ENCODE results near the genes SMARCE1, KRT27, KRT28 and KRT12.

GRCh38 chr17:40314567-40315145, 5.7 kb downstream of the RARA start:
- PRO-cap: unidirectional peak, minus-strand start at chr17:40314623
- RAMPAGE, long total RNA, 5 experiments: no peak in any of the 5 experiments
- RRBS: no CpG with 5 or more reads among the region's 4 CpGs

- PRO-cap: no peak
- RAMPAGE, long total RNA, 5 experiments: no peak in any of the 5 experiments
- RRBS: no CpG with 5 or more reads among the region's 2 CpGs
Observed at GRCh38 chr17:40357828-40358027, 6.8 kb downstream of the GJD3 start.

- PRO-cap: no peak
- RAMPAGE, long total RNA, 5 experiments: no peak in any of the 5 experiments
- RRBS: no CpG with 5 or more reads among the region's 7 CpGs
Observed at GRCh38 chr17:40376615-40376983, 12.1 kb upstream of the GJD3 start.

DNA sequence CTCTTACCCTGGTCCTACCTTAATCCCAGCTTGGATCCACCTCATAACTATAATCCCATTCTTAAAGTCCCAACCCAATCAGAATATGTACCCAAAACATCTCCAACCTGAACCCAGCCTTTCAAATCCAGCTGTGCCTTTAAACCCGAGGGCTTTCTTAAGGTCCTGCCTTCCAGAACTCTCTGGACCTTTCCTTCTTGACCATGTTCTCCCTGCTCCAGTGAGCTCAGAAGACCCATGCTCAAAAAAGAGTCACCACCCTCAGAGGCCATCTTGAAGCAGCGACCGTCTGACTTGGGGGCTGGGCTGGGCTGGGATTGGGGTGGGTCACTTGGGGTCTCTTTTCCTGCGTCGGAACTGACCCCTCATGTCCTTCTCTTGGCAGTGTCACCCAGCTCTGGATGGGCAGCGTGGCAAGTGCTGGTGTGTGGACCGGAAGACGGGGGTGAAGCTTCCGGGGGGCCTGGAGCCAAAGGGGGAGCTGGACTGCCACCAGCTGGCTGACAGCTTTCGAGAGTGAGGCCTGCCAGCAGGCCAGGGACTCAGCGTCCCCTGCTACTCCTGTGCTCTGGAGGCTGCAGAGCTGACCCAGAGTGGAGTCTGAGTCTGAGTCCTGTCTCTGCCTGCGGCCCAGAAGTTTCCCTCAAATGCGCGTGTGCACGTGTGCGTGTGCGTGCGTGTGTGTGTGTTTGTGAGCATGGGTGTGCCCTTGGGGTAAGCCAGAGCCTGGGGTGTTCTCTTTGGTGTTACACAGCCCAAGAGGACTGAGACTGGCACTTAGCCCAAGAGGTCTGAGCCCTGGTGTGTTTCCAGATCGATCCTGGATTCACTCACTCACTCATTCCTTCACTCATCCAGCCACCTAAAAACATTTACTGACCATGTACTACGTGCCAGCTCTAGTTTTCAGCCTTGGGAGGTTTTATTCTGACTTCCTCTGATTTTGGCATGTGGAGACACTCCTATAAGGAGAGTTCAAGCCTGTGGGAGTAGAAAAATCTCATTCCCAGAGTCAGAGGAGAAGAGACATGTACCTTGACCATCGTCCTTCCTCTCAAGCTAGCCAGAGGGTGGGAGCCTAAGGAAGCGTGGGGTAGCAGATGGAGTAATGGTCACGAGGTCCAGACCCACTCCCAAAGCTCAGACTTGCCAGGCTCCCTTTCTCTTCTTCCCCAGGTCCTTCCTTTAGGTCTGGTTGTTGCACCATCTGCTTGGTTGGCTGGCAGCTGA, 13.2 kb downstream of the IGFBP4 start:
- PRO-cap: no peak
- RAMPAGE, long total RNA, 5 experiments: start-site peak on the plus strand in 3 of 5 experiments, centred at positions 717 to 1,142 of the sequence, 15 to 103 reads per replicate
- RRBS: no CpG with 5 or more reads among the region's 23 CpGs

DNA sequence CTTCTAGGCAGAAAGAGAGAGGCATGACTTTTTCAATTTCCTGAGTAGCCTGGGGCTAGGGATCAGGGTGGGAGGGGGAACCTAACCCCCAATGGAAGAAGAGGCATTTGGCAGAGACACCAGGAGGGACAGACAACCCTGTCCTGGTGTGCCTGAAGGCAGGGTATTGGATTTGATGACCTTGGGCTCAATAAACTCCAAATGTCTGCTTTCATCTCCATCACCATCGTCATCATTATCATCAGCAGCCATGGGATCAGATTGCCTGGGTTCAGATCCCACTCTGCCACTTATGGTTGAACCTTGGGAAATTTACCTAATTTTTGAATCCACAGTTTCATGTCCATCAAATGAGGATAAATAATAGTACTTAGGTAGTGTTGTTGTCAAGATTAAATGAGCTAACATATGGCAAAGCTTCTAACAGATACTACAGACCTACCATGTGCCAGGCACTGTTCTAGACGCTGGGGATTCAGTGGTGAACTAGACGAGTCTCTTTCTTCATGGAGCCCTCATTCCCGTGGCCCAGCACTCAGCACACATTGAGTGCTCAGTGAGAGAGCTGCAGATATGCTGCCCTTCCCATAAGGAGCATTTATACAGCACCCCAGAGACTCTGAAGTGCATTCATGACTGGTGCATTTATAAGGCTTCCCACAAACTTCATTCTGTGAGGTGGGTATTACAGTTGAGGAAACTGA, 26.8 kb downstream of the IGFBP4 start:
- PRO-cap: no peak
- RAMPAGE, long total RNA, 5 experiments: no peak in any of the 5 experiments
- RRBS: no CpG with 5 or more reads among the region's 4 CpGs

GRCh38 chr17:40498133-40498380, 3.4 kb downstream of the TNS4 start:
- PRO-cap: no peak
- RAMPAGE, long total RNA, 5 experiments: no peak in any of the 5 experiments
- RRBS: no CpG with 5 or more reads among the region's 4 CpGs

- PRO-cap: no peak
- RAMPAGE, long total RNA, 5 experiments: no peak in any of the 5 experiments
- RRBS: no CpG with 5 or more reads among the region's 8 CpGs
Observed at GRCh38 chr17:40521372-40522033, 20.1 kb upstream of the TNS4 start.

DNA sequence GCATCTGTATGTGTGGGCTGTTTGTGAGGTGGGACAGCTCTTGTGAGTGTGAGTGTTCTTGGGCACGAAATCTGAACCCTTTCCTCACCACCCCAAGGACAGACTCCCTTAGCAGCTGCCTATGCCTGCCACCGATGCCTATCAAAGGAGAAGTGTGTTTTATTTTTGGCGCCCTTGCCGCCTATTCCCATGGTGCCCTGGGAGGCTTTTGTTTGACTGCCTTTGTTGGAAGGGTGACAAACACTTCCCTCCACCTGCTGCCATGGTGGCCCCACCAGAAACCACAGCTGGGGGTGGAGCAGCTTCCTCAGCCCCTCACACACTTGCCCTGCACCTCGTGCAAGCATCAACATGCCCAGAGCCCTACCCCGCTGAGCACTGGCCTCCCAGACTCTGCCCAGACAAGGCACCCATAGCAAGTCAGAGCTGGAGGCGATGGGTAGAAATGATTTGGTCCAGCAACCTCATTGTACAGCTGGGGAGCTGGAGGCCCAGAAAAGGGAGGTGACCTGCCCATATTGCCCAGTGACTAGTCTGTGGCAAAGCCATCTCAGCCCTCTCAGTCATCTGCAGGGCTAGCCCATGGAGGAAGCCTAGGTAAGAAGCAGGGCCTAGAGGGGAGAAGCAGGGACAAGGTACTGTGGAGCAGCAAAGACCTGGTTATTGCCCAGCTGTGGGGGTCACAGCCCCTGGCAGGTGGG, 17.8 kb downstream of the CCR7 start:
- PRO-cap: no peak
- RAMPAGE, long total RNA, 5 experiments: no peak in any of the 5 experiments
- RRBS: no CpG with 5 or more reads among the region's 7 CpGs

- PRO-cap: no peak
- RAMPAGE, long total RNA, 5 experiments: no peak in any of the 5 experiments
- RRBS: no CpG with 5 or more reads among the region's 6 CpGs
Observed at GRCh38 chr17:40551082-40551663, 14.1 kb downstream of the CCR7 start.

DNA sequence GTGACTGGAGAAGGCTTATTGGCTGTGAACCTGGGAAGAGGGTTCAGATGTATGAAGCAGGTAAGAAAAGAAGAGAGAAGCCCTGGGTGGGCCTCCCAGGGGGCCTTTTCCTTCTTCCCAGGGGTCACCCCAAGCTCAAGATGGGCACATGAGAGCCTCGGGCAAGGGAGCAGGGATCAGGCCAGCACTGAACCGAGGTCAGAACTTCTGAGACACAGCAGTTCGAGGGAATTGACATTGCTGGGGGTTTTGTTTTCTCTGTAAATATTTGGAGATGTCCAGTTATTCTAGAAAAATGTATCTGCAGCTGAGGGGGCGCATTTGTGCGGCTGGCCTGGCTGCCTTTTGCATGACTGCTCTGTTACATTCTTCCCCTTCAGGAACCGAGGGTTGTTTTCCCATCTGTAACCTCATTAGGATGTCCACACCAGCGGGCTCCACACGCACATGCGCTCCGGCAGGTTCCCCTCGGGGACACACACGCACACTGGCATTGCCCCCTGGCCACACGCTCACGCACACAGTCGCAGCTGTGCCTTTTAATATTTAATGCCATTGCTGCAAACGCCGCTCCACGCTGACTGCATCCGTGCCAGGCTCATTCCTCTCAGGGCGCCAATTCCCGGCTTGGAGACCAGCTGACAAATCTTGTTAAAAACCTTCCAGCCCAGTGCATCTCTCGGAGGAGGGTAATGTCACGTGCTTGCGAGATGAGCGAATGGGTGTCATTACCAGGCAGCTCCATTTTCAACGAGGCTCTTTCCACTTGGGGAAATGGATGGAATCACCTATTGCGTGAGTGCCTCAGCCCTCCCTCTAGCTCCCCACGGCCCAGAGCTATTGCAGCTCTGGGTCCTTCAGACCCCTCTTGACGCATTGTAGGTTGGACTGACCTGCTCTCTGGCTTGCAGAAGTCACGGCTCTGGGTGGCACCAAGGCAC, 13.2 kb downstream of the CCR7 start:
- PRO-cap: bidirectional peak, plus-strand start at position 413 of the sequence, minus-strand start at position 355 of the sequence
- RAMPAGE, long total RNA, 5 experiments: no peak in any of the 5 experiments
- RRBS: no CpG with 5 or more reads among the region's 30 CpGs

GRCh38 chr17:40554183-40554931, 10.9 kb downstream of the CCR7 start:
- PRO-cap: no peak
- RAMPAGE, long total RNA, 5 experiments: no peak in any of the 5 experiments
- RRBS: no CpG with 5 or more reads among the region's 20 CpGs

GRCh38 chr17:40601445-40601914, 36.2 kb upstream of the CCR7 start:
- PRO-cap: no peak
- RAMPAGE, long total RNA, 5 experiments: no peak in any of the 5 experiments
- RRBS: no CpG with 5 or more reads among the region's 6 CpGs

DNA sequence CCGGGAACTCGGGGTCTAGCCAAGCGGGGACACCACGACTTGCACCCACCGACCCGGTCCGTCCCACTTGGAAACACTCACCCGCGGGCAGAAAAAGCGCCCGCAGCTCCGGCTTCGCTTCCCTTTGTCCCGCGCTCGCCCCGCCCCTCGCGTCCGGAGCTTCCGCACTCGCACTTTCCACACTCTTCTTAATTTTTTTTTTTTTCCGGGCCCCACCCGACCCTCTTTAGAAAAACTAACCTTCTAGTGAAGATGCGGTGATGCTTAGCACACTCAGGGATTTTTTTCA, at the start of gene SMARCE1:
Gene SMARCE1 (minus strand): TSS at position 127 of the 289 bp plus-strand sequence.
- PRO-cap: bidirectional peak, plus-strand start outside the sequence, minus-strand start at position 126 of the sequence
- RAMPAGE, long total RNA, 5 experiments: start-site peak on the minus strand in 5 of 5 experiments, centred at positions 133 to 150 of the sequence, 70 to 1,464 reads per replicate
- RRBS: 2% methylated on average over 21 of the region's 25 CpGs

DNA sequence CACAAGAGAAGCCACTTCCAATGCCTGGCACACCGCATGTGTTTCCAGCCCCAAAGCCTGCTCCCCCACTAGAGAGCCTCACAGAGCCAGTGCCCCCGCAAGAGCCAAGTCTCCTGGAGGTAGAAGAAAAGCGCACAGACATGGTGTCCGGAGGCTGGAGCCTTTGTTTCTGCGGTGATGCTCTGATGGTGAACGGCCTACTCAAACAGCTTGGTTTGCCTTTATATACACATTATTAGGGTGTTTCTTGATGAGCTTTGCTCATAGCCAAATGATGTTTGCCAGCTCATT, at the start of gene KRT27:
Gene KRT27 (minus strand): TSS at position 199 of the 291 bp plus-strand sequence.
- PRO-cap: no peak
- RAMPAGE, long total RNA, 5 experiments: no peak in any of the 5 experiments
- RRBS: no CpG with 5 or more reads among the region's 6 CpGs

DNA sequence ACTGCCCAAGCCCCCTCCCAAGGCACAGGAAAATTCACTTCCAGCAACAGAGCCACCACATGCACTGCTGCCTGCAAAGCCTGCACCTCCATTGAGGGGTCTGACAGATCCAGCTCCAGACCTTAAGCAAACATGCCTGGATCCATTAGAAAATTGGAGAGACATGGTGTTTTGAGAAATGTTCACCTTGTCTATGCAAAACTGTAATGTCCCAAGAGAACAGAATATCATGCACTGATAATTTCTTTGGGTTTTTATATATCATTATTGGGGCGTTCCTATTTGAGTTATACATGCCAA, at the start of gene KRT28:
Gene KRT28 (minus strand): TSS at position 231 of the 300 bp plus-strand sequence.
- PRO-cap: no peak
- RAMPAGE, long total RNA, 5 experiments: no peak in any of the 5 experiments
- RRBS: no CpG with 5 or more reads among the region's 1 CpG

DNA sequence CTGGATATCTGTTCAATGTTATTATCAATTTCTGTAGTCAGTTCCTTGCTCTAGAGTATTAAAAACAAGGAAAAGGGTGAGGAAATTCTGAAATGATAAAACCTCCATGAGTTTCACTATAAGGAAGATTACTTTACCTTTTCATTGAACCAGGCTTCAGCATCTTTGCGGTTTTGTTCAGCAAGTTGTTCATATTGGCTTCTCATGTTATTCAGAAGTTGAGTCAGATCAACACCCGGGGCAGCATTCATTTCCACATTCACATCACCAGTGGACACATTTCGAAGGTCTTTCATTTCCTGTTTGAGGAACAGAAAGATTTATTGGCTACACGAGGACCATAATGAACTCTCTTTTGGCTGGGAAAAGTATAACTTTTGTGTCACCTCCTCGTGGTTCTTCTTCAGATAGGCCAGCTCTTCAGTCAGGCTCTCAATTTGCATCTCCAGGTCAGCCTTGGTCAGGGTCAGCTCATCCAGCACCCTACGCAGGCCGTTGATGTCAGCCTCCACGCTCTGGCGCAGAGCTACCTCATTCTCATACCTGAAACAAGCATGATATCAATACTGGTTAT, 2.2 kb downstream of the KRT10 start:
- PRO-cap: no peak
- RAMPAGE, long total RNA, 5 experiments: no peak in any of the 5 experiments
- RRBS: no CpG with 5 or more reads among the region's 9 CpGs

DNA sequence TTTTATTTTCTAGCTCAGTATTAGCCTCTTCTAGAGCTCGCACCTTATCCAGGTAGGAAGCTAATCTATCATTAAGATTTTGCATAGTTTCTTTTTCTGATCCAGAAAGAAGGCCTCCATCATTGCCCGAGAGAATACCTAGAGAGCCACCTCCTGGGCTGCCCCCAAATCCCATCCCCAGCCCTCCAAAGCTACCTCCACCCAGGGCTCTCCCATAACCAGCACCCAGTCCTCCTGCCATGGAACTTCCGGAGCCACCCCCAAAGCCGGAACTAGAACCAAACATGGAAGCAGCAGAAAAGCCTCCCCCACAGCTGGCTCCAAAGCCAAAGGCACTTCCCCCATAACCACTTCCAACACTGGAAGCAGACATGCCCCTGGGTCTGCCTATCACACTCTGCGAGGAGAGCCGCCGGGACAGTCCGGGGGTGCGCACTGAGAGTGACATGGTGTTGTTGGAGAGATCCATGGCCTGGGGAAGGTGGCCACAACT, 259 bp downstream of the KRT12 start:
- PRO-cap: no peak
- RAMPAGE, long total RNA, 5 experiments: no peak in any of the 5 experiments
- RRBS: no CpG with 5 or more reads among the region's 9 CpGs

DNA sequence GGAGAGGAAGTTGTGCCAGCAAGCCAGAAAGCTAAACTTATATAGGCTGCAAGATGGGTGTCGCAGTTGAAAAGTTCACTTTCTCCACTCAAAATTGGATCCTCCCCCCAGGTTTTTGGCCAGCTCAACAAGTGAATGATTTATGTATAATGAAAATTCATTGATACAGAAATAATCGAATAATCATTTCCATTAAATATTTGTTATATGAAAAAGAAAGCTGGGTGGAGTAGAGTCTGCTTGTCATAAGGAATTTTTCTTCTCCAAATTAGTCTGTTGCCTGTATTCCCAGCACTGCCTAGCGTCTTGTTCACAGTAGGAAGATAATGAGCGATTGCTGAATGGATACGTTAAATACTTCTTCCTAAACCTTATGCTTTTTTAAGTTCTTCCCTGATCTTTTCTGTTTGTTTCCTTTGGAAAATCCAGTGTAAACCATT, at the start of gene KRT12:
Gene KRT12 (minus strand): TSS at position 13 of the 440 bp plus-strand sequence.
- PRO-cap: no peak
- RAMPAGE, long total RNA, 5 experiments: no peak in any of the 5 experiments
- RRBS: no CpG with 5 or more reads among the region's 5 CpGs

DNA sequence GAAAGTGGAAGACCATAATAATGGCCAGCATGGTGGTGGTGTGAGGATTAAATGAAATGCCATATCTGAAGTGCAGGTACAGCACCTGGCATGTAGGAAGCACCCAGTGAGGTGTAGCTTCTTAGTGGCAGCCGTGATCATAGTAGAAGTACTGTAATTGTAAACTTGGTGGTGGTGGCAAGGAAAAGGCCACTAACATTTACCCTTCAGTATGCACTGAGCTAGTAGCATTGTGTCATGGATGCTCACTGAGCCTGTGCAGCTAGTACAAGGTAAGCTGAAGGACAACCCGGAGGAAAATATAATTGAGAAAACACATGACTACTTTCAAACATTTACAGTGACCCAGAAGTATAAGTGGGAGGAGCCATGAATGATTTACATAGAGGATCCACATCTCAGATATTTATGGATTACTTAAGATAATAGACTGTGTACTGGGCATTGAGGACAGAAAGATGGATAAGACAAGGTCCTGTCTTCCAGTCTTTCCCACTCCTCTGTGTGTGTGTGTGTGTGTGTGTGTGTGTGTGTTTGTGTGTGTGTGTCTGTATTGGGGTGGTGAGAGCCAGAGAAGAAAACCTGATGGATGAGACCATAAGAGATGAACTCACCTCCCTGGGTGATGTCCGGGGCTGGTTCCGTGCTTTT, 14.8 kb upstream of the KRT20 start:
- PRO-cap: no peak
- RAMPAGE, long total RNA, 5 experiments: no peak in any of the 5 experiments
- RRBS: no CpG with 5 or more reads among the region's 4 CpGs

- PRO-cap: no peak
- RAMPAGE, long total RNA, 5 experiments: no peak in any of the 5 experiments
- RRBS: no CpG with 5 or more reads among the region's 10 CpGs
Observed at GRCh38 chr17:40901750-40903050, 17.2 kb upstream of the KRT20 start.

Data from stomach (tissue), 7 donors.